Psoas muscle (tissue), 2 donors: ENCODE data around the gene RGL2.

GRCh38 chr6:33297634-33297824 lies 1.2 kb downstream of the RGL2 start:
- PRO-cap, 2 experiments: no peak in any of the 2 experiments

DNA sequence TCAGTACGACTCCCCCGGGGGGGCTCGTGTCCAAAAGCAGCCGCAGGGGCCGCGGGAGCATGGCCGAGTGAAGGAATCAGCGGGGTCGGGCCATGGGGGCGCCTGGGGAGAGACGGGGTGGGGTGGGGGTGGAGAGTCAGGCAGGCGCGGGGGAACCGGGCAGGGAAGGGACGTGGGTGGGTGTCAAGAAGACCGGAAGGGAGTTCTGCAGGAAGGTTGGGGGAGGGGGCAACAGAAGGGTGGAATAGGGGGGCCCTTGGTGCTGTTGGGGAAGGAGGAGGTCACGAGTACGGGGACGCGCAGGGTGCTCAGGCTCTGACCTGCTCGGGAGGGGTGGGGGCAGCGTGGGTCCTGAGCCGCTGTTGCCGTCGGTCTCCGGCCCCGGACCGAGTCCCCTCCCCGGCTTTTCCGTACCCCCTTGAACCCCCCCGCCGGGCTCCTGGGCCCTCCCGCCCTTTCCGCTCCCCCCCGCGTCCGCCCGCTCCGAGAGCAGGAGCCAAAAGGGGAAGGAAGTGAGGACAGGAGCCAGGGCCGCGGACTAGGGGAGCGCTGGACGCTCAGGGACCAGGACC lies at the start of gene RGL2:
Gene RGL2 (minus strand): TSS at position 393 of the 572 bp plus-strand sequence.
- PRO-cap, 2 experiments: peak in 2 of 2 experiments; most common plus-strand start position 521 of the sequence (in 1); most common minus-strand start position 393 of the sequence (in 2)

DNA sequence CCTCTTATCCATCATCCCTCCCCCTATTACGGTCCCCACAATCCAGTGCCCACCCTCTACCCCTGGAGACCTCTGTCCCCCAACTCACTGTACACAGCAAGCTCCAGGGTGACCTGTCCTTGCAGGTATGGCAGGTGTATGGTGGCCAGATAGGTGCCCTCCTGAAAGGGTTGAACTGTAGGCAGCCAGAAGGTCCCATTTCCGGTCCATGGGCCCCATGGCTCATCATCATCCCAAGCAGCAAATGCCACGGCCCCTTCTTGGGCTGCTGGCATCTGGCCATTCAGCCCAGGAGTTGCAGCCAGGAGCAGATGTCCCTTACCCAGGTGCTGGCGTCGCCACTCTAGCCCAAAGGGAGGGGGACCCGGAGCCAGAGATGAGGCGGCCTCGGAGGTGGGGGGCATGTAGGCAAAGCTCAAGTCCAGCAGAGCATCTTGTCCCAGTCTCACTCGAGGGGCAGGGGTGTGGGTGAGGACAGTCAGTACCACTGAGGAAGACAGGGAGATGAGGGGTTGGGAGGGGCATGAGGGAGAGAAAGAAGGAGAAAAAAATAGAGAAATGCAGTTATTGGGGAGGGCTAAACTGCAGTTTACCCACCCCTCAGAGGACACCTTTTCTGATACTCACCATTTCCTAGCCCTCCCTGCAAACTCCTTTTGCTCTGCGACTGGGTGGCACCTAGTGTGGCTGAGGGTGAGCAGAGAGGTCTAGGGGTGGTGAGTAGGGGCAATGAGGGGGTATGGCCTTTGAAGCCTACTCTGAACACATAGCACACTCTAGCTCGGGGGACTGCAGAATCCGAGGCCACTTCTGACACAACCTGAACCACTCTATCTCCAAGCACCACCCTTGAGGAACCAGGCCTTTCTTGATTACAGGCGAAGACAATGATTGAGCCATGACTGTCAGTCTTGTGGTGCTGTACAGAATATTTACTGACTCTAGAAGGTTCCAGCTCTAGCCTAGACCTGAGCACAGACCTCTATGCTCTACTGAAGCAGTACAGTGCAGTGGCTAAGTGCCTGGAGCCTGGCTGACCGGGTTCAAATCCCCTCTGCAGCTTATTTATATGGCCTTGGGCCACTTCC lies 6.5 kb upstream of the RGL2 start:
- PRO-cap, 2 experiments: no peak in any of the 2 experiments

GRCh38 chr6:33312095-33312693 lies 1.7 kb downstream of the TAPBP start:
- PRO-cap, 2 experiments: no peak in any of the 2 experiments

DNA sequence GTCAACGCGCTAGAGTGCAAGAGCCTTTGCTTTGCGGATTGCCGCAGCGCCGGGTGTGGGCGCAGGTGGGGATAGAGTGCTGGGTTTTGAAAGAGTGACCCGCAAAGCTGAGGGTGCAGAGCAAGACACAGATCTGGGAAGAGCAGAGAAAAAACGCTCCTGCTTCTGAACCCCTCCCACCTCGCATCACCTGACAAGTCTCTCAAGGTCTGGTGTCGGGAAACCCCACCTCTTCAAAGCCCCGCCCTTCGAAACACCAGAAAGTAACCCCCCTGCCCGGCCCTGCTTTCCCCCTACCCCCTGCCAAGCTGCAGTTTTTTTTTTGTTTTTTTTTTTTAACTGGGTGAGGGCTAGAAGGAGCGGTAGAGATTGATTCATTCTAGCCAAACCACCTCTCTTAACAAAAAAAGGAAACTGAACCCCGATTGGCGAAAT lies 1.2 kb downstream of the TAPBP start:
- PRO-cap, 2 experiments: no peak in any of the 2 experiments

DNA sequence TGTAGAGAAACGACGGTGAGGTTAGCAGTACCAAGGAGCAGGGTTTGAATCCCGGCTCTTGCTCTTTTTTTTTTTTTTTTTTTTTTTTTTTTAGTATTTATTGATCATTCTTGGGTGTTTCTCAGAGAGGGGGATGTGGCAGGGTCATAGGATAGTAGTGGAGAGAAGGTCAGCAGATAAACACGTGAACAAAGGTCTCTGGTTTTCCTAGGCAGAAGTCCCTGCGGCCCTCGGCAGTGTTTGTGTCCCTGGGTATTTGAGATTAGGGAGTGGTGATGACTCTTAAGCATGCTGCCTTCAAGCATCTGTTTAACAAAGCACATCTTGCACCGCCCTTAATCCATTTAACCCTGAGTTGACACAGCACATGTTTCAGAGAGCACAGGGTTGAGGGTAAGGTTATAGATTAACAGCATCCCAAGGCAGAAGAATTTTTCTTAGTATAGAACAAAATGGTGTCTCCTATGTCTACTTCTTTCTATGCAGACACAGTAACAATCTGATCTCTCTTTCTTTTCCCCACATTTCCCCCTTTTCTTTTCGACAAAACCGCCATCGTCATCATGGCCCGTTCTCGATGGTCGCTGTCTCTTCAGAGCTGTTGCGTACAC lies 28.3 kb upstream of the SMIM40 start:
- PRO-cap, 2 experiments: no peak in any of the 2 experiments

GRCh38 chr6:33412129-33412980 lies 1.5 kb downstream of the PHF1 start:
- PRO-cap, 2 experiments: no peak in any of the 2 experiments

DNA sequence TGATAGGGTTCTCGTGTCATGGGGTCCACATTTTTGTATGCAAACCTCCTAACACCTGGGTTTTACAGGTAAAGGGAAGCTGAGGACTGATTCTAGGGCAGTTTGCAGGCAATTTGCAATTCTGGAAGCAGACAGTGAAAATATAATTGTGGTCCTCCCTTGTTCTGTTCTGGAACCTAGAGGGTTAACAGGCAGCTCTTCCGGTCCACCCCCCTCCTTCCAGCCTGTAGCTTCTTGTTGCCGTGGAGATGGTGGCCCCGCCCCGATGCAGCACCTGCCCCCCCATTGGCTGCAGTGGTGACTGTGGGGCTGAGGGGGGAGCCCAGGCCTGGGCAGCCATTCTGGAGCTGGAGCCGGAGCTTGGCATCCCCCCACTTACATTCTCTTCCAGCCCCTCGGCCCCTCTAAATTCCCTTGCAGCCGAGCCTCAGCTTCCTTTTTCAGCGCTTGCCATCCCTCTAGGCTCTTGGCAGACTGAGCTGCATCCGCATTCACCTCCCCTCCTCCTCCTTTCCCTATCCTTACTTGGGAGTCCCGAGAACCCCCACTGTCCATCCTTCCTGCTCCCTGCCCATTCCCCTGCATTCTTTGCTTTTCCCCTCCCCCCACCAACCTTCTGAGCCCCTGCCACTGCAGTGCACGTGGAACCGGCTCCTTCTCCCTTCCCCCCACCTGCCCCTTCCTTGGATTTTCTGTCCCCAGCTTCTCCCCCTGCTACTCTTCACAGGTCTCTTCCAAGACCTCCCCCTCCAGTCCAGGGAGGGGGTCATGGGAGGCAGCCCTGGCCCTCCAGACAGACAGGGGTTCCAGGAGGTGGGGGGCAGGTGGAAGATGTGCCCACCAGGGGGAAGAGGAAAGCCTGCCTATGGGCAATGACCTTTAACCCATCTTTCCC lies 11.3 kb downstream of the SYNGAP1 start:
- PRO-cap, 2 experiments: no peak in any of the 2 experiments

DNA sequence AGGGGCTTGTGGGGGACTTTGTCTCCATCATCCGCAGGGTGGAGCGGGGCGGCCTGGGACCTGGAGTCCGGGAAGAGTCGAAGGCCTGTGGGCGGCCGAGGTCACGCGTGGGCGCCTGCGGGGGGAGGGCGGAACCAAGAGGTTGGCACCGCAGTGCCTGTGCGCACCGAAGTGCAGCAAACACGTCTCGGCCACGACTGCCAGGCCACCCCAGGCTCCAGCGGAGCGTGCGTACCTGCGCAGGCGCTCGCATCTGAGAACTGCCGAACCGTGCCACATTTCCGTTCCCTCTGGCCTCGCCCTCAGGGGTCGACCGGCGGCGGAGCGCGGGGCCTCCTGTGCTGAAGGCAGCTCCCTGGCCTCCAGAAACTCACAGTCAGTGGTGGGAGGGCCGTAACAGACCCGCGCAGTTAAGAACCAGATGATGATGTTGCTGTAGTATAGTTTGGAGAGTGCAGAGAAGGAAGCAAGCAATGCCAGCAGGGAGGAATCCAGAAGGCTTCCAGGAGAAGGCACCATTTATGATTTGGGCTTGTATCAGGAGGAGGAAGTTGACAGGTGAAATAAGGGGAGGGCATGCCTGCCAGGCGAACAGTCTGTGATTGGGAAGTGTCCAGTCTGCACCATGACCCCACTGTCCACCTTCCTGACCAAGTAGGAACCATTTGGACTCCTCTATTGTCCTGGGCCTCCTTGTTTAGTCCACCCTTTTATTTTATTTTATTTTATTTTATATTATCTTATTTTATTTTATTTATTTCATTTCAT lies 13.2 kb upstream of the BAK1 start:
- PRO-cap, 2 experiments: no peak in any of the 2 experiments

GRCh38 chr6:33607801-33608204 lies 13.3 kb upstream of the ITPR3 start:
- PRO-cap, 2 experiments: no peak in any of the 2 experiments

DNA sequence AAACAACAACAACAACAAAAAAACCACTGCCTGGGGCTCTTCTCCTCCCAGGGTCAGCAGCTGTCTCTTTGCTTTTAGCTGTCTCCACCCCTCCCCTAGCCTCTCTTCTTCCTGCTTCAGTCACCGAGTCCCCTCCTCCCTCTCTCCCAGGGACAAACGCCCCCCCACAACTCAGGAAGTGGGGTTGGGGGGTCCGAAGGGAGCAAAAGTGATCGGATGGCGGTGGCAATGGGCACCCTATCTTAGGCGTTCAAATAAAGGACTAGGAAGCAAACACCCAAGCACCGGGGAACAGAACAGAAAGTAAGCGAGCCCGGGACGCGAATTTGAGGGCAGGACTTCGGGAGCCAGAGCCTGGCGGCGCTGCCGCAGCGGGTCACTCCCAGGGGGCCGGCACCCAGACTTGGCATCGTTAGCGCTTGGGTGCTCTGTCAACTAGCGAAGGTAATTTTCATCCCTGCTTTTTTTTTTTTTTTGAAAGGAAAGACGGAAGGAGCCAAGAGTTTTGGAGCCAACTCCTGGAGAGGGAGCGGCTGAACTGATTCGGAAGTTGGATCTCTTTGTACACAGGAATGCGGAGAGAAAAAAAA lies 893 bp upstream of the ITPR3 start:
- PRO-cap, 2 experiments: peak in 1 of 2 experiments; most common minus-strand start position 540 of the sequence (in 1)

DNA sequence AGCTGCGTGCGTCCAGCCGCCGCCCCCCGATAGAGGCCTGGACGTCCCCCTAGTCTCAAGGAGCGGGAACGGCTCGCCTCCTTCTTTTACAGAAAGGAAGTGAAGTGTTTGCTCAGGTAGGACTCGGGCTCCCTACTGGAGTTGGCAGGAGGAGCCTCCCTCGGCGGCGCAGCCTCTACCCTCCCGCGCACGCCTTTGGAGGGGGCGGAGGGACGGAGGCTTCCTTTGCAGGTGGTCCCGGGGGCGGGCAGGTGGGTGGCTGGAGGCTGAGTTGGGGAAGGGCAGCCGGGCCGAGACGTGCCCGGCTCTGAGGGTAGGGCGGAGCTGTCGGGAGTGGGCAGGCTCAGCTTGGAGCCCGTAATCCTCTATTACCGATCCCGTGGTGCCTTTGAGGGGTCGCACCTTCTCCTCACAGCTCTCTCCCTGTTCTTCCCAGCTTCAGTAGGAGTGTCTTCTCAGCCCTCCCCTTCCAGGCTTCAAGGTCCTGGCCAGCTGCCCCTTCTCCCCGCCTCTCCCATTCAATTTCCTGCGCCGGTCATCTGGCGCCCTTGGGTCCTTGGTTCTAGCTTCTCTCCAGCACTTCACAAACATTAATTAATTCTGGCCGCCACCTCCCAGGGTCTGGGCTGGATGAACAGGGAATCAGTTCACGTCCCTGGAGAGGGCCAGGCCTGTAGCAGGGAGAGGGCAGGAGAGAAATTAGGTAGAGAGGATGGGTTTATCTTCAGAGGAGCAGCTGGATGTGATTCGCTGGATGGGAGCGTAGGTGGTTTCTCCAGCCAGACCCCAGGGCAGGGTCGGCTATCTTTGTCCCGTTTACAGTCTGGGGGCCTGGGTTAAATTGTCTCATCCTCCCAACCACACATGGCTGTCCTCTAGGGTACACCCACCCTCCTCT lies 880 bp downstream of the ITPR3 start:
- PRO-cap, 2 experiments: peak in 1 of 2 experiments; most common minus-strand start position 309 of the sequence (in 1)

GRCh38 chr6:33638540-33639171 lies 17.5 kb downstream of the ITPR3 start:
- PRO-cap, 2 experiments: no peak in any of the 2 experiments

- PRO-cap, 2 experiments: no peak in any of the 2 experiments
Observed at GRCh38 chr6:33683016-33683553, 28.4 kb downstream of the UQCC2 start.

DNA sequence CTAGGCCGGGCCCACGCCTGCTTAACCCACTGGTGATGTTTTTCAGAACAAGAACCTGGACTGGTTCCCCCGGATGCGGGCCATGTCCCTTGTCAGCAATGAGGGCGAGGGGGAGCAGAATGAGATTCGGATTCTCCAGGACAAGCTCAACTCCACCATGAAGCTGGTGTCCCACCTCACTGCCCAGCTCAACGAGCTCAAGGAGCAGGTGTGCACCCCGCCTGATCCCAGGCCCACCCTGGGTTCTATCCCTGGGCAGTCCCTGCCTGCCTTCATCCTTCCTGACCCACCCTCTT lies 16.7 kb downstream of the UQCC2 start:
- PRO-cap, 2 experiments: no peak in any of the 2 experiments

DNA sequence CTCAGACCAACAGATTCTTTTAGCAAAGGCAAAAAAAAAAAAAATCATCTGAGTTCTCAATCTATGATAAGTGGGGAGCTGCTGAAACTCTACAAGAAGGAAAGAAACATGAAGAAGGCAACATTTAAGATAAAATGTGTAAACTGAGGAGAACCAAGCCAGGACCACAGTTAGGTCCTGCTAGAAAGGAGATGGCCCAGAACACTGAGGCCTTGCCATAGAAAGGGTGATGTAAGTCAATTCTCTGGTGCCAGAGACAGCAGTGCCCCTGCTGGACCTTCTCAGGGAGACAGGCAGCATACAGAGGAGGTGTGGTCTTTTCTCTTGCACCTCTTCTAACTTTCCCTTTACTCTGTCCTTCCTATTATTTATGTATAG lies 9.2 kb downstream of the UQCC2 start:
- PRO-cap, 2 experiments: no peak in any of the 2 experiments

GRCh38 chr6:33789334-33789624 lies 349 bp upstream of the LEMD2 start:
- PRO-cap, 2 experiments: no peak in any of the 2 experiments

GRCh38 chr6:33892477-33893511 lies 89.0 kb upstream of the MLN start:
- PRO-cap, 2 experiments: no peak in any of the 2 experiments

DNA sequence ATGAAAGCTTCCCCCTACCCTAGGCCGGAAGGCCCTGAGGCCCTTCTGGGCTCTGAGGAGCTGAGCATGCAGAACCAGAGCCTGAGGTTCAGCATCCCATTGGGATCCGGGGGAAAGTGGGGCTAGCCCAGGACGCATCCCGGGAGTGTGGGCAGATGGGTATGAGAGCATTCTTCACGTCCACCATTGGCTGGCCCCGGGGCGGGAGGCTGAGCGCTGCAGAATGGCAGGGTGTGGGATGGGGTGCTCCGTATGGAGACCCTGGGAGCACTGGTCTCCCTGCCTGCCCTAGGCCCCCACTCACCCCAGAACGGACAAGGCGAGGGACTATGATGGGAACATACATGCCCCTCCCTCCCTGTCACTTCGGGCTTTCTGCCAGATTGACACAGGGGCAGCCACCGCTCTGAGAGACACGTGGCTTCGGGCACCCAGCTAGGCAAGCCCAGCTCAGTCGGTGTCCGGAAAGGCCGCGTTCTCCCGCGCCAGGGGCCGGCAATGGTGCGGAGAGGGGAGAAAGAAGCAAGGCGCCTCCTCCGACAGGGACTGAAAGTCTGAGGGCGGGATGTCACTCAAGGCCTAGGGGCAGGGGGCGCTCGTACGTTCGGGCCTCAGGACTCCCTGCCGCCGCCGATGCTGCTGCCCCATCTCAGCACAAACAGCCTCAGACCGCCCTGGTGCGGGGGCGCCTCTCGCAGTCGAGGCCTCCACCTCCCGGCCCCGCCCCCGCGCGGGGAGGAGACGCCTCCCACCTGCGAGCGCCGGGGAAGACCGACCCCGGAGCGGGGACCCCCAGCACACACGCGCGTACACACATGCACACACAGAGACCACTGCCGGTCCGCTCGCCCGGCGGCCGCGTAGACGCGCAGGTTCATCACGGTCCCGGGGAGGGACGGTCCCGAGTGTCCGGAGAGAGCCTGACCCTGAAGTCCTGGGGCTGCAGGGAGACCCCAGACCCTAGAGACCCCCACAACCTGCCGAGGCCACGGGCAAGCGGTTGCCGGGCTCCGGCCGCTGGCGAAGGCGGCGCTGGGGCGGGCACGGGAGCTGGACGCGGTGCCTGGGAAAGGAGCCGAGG lies 2.0 kb downstream of the GRM4 start:
- PRO-cap, 2 experiments: no peak in any of the 2 experiments

DNA sequence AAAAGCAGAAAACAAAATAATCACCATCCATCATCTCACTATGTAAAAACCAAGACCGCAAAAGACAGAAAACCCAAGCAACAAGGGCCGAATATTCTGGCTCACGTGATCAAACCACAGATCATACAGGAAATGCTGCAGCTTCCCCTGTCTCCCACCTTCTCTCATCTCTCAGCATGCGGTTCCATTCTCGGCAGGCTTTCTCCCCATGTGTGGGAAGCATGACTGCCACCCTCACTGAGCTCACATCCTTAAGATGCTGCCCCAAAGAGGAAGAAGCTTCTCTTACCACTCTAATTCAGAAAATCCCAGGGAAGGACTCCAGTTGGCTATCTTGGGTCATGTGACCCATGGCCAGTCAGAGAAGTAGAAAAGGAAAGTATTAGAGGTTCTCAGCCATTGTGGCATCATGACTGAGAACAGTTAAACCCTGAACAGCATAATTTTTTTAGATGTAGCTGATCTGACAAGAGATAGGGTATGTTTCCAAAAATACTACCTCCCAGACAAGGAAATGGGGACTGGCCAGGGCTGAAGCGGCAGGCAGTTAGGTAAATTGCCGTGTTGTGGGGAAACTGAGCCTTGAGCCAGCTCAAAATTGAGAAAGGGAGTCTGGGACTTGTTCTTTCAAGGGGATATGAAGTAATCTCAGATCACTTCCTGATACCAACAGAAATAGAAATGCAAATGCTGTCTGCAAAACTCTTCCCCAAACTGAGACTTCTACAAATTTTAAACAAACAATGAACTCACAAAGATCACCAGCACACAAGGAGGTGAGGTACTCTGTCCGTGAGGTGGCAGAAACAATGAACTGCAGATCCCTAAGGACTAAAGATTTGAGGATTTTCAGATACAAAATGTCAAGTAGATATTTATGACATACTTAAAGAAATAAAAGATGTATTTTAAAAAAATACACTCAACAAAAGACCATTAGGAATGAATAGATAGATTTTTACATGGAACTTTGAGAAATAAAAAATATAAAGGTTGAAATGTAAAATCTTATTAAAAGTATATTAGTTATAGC lies 37.1 kb upstream of the GRM4 start:
- PRO-cap, 2 experiments: no peak in any of the 2 experiments